LUHMES (cell line): ENCODE measurements around the genes STAMBPL1, ACTA2 and KIF20B.

DNA sequence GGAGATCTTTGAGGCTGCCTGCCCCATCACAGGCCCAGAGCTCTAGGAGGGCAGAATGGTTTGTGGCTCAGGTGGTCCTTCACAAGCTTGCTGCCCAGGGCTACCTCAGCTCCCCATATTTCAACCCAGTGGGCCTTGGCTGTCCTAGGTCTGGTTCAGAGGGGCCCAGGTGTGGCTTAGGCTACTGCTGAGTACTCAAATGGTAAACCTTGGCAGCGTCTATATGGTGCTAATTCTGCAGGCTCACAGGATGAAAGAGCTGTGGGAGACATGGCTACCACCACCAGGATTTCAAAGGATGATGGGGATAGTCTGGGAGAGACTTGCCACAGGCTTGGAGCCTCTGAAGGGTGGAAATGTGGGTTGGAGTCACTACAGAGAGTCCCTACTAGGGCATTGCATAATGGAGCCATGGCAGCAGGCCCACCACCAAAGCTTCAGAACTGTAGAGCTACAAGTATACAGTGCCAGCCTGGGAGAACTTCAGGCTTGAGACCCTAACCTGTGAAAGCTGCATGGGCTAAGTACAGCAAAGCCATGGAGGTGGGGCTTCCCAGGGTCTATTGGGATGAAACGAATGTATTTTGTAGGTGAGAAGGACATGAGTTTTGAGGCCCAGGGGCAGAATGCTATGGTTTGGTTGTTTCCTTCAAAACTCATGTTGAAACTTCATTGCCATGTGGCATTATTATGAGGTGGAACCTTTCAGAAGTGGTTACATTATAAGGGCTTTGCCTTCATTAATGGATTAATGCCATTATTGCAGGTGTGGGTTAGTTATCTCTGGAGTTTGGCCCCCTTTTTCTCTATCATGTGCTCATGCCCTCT is 24.5 kb downstream of the PTEN start:
- PRO-cap, result no peak

GRCh38 chr10:87915324-87915925 is 52.0 kb downstream of the PTEN start:
- PRO-cap, result no peak

- PRO-cap, result no peak
Observed at GRCh38 chr10:88152774-88153412, 289.5 kb downstream of the PTEN start.

DNA sequence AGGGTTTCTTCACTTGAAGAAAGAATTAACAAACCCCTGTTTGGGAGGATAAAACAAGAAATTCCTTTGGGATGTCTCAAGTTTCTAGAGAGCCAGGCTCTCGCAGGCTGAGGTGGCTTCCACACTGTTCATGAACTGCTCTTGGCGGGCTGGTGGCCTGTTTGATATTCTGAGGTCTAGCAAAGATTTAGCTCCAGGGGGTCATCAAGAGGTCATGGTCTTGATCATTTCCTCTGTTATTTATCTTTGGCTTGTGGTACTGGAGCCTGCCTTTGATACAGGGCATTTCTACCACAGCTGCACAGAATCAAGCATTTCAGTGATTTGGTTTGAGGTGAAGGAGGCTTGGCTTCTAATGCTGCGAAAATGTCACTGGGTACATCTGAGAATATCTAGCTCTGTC is 312.3 kb downstream of the RNLS start:
- PRO-cap, result no peak

- PRO-cap, result no peak
Observed at GRCh38 chr10:88386318-88386930, 196.7 kb downstream of the RNLS start.

DNA sequence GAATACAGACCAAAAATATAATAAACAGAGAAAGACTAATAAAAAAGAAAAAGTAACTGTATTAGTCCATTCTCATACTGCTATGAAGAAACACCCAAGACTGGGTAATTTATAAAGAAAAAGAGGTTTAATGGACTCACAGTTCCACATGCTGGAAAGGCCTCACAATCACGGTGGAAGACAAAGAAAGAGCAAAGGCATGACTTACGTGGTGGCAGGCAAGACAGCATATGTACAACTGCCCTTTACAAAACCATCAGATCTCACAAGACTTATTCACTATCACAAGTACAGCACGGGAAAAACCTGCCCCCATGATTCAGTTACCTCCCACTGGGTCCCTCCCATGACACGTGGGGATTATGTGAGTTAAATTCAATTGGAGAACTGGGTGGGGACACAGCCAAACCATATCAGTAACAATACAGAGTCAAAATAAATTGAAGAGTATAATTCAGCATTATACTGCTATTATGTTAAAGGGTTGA is 37.8 kb downstream of the RNLS start:
- PRO-cap, result no peak

- PRO-cap, result bidirectional peak, plus-strand start at chr10:88880258, minus-strand start at chr10:88880153; bidirectional peak, plus-strand start at chr10:88880444, minus-strand start at chr10:88880405; bidirectional peak, plus-strand start at chr10:88880816, minus-strand start at chr10:88880619
Observed at GRCh38 chr10:88879847-88880955, at the start of gene STAMBPL1. STAMBPL1 (plus strand) TSS chr10:88880245.

DNA sequence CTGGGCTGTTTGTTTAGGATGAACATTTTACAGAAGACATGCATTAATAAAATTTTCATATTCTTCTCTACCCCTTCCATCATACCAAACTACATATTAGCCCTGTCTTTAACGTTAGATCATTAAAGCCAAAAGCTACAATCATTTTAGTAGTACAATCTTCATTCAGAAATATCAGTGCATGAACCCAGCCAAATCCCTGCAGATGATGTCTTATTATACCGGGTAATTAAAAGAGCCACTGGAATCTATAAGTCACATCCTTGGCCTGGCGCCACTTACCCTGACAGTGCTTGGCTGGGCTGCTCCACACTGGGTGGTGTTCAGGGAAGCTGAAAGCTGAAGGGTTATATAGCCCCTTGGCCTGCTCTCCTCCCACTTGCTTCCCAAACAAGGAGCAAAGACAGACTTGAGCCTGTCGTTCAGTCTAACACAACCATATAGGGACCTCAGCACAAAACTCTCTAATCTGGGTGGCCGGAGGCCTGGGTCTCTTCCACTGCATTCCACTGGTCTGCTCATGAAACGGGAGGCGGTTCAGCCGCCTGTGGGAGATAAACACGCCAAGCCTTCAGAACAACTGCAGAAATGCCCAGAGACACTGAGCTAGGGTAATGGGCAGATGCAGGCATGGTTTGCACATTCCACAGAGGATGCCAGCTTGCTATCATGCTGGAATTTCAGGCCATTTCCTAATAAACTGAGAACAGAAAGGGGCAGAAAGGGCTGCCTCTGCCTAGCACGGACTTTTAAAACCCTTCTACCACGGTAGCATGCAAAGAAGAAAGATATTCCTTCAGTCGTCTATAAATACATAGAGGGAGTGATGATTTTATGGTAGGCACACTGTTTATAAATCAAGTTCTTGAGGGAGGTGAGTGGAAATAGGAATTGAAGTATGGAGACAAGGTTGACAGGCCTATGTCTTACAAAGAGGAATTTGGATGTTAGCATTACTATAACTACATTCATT is at the start of gene ACTA2:
Gene ACTA2, minus strand, starts transcription at position 325 of the 973 bp plus-strand sequence.
- PRO-cap, result no peak

GRCh38 chr10:89001081-89002335 is 10.9 kb downstream of the FAS start:
- PRO-cap, result no peak

DNA sequence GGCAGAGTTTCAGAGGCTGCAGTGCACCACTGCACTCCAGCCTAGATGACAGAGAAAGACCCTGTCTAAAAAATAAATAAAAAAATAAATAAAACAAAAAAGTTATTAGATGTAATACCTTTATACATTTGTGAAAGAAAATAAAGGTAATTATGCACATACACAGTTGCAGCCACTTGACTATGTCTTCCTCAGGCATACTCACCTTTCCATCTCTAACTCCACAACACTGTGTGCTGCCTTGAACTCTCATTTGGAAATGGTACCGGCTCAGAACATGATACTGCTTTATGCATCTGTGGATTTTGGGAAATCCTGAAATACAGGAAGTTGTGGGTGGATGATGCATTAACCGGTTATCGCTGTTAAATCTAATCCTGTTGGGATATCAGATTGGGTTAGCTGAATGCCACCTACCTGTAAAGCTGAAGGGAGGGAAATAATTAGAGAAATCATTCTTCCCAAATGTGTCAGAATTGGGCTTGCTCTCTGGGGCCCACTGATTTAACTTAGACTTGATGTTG is 54.1 kb downstream of the CH25H start:
- PRO-cap, result no peak

DNA sequence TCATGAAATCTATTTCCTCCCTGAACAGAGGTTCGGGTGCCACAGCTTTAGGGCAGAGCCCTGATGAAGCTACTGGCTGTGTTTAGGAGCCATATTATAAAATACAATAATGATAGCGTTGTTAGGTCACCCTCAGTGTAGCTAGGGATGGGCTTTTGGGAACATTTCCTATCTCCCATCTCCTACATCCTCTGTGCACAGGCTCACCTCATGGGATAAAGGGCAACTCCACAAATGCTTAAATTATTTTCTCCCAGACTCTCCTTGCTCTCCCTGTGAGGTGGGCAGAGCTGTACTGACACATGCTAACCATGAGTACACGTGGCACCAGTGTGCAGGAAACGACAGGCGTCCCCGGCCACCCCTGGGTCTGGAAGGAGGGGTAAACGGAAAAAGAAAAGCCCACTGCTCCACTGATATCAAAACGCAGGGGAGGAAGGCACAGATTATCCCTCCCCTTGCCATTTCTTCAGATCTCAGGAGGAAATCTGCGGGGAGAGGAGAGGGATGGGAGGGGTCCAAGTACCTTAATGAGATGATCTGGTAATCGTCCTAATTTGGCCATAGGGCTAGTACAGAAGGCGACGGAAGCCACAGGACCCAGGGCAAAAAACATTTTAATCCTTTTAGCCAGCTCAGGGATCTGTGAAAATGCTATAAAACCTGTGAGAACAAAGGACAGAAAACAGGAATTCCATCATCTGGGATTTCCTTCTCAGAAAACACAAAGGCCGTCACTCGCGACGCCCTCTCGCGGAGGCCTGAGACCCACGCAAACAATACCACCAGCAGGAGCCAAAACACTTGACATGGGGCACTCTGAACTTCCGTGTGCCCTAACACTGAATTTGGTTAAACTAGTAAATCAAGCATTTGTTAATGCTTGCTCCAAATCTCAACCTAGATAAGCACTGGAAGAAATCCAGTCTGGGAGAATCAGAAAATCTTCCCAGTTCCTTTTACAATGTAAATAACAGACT is 17.7 kb upstream of the CH25H start:
- PRO-cap, result no peak

GRCh38 chr10:89242650-89243347 is 8.8 kb downstream of the LIPA start:
- PRO-cap, result no peak

DNA sequence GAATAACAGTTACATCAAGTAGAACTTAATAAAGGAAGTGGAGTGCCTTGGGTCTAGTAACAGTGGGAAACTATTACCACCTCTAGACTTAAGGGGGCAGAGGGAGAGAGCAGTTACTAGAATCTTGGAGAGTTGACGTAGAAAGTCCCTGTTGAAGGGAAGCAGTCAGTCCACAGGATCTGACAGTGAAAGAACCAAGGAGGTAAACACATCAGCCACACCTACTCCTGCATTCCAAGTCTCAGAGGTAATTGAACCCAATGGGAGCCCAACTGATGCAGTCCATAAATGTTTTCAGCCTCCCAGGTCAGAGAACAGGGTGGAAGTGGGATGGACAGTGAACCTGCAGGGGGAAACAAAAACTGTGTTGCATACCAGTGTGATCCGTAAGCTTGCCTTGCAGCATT is 57.3 kb downstream of the SLC16A12 start:
- PRO-cap, result no peak

- PRO-cap, result no peak
Observed at GRCh38 chr10:89494495-89495023, 40.8 kb downstream of the SLC16A12 start.

DNA sequence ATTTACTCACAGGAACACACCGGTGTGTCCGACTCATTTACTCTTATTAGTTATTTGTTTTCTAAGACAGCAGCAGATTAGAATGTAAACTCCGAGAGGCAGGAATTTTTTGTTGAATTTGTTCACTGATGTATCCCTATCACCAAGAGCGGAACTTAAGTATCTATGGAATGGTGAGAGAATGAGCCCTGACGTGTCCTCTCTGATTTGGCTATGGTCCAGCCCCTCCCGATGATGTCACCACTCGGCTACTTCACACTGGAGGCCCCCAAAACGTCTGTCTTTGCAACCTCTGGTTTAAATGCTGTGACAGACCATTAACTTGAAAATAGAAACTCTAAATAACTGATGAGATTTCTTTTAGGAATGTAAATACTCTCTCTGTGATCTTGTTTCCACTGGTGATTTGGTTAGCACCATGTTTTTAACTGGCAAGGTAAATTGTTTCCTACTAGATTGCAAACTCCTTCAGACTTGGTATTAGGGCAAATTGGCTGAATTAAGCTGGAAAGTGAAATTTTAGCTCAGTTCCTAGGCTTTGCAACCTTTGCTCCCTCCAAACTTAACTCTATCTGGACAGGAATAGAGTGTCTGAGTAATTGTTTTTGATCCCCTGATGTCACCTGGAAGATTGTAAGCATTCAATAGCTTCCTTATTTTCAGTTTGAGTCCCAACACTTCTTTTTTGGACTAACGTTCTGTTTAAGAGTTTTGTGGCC is 19.2 kb downstream of the SLC16A12 start:
- PRO-cap, result no peak

GRCh38 chr10:89701038-89702036 is at the start of gene KIF20B:
KIF20B (plus strand) TSS chr10:89701590.
- PRO-cap, result bidirectional peak, plus-strand start at chr10:89701585, minus-strand start at chr10:89701386

- PRO-cap, result no peak
Observed at GRCh38 chr10:89888623-89889491, 187.5 kb downstream of the KIF20B start.

- PRO-cap, result no peak
Observed at GRCh38 chr10:90011101-90011982, 310.0 kb downstream of the KIF20B start.

DNA sequence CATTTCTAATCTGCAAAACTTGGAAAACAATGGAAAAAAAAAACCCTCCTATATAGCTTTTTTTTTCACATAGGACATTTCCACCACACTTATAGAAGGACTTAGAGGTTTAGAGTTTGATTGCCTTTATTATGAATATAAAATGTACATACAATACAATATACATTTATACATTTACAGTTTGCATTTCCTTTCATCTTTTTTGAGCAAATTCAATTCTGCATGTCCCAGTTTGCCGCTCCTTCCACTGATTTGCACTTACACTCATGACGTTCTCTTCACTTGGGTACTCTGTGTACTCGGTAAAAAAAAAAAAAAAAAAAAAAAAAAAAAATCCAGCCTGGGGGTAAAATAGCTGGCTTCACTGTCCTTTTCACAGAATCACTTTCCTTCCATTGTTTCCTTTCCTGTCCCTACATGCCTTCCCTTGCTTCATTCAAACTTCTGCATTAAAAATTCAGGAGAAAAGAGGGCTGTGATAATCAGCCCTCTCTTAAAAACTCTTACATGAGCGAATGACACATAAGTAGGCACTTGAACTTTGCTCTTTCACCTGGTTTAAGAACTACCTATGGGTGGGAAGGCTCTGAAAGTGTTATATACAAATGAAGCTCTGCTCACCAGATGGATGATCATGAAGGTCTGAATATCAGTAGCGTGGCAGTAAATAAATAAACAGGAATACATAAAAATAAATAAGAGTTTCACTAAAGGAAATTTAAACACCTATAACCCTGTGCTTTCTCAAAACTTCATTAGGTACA is 8.7 kb downstream of the ANKRD1 start:
- PRO-cap, result no peak

GRCh38 chr10:90913681-90914253 is 7.1 kb downstream of the ANKRD1 start:
- PRO-cap, result no peak